ENCODE measurements around the gene BRICD5.

DNA sequence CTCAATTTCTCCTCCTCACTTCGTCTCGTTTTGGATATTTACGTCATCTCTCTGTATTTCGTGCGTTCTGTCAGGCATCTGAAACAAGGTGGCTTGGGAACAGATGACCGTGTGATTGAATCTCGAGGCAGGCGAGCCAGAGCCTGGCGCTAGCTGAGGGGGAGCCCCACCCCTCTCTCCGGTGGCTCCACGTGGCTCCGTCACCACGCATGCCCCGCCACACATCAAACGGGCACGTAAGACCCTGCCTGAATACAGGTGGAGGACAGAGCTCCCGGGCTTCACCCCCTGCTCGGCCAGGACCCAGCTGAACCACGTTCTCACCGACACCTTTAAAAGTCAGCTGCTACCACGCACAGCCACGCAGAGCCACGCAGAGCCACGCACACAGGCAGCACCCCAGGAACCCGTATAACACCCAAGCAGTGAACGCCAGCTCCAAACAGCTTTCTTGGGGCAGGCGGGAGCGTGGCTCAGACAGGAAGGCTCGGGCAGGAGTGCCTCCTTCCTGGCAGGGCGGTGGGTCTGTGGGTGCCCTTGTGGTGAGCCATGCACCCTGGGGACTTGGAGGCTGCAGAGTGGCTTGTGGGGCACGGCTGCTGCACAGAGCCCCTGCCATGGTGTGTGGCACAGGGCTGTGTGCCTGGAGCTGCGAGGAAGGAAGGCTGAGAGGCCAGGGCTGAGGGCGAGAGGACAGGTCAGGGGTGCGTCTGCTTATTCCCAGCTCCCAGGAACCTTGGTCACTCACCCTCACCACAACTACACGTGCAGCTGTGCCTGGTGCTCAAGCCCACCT is 4.4 kb downstream of the TMEM204 start:
- PRO-cap, result no peak

DNA sequence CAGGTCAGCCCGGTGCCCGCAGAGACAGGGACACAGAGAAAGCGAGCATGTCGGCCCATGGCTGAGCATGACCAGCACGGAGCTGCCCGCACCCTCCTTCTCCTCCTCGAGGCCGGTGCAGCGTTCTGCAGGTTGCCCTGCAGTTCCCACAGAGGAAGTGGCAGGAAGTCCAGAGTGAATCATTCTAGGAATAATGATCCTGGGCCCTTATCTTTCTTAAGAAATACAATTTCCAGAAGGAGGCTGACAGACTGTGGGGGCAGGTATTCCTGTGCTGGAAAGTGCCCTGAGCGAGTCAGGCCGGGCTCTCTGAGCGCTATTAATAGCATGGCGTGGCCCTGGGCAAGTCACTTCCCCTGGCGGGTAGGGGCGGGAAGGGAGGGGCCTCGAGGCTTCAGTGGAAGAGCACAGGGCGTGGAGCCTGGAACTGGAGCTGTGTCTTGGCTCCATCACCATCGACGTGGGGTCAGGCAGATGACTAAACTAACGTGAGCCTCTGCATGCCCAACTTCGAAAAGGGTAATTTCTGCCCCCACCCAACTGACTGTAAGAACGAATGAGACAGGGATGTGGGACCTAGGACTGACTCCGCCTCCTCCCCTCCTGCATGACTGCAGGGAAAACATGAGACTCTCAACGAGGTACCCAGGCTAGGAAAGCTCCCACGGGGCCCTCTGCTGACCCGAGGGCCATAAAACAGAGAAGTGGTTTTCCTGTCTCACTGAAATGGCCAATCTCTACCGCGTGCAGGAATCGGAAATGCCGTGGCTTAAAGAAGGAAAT is 9.8 kb downstream of the TMEM204 start:
- PRO-cap, result bidirectional peak, plus-strand start at position 380 of the sequence, minus-strand start at position 127 of the sequence

DNA sequence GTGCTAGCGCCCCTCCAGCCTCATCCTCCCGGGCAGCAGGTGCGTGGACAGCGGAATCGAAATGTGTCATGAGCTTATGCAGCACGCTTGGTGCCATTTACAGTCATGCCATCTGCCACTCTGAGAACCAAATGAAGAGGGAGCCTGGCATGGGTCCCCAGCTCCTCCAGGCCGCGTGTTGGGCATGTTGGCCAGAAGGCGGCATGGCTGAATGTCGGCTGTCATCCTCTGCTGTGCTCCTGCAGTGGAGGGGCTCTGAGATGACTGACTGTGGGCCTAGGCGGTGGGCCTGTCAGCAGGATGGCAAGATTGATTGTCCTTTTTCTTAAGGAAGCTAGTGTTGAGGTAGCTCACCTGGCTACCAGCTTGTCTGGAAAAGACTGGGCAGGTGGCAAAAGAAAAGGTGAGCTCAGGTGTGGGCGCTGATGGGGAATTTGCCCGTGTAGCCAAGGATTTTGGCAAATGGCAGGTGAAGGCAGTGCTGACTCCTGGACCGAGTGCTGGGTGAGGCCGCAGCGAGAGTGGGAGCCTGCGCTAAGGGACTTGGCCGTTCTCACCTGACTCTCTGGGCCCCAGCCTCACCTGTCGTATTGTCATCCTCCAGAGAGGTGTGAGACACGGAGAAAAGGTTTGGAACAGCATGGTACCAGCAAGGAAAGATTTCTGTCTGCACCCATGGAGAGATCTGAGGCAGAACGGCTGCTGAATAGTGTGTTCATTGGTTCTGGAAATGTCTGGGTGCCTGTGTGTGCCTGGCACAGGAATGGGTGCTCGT is 31.7 kb downstream of the CRAMP1 start:
- PRO-cap, result no peak

DNA sequence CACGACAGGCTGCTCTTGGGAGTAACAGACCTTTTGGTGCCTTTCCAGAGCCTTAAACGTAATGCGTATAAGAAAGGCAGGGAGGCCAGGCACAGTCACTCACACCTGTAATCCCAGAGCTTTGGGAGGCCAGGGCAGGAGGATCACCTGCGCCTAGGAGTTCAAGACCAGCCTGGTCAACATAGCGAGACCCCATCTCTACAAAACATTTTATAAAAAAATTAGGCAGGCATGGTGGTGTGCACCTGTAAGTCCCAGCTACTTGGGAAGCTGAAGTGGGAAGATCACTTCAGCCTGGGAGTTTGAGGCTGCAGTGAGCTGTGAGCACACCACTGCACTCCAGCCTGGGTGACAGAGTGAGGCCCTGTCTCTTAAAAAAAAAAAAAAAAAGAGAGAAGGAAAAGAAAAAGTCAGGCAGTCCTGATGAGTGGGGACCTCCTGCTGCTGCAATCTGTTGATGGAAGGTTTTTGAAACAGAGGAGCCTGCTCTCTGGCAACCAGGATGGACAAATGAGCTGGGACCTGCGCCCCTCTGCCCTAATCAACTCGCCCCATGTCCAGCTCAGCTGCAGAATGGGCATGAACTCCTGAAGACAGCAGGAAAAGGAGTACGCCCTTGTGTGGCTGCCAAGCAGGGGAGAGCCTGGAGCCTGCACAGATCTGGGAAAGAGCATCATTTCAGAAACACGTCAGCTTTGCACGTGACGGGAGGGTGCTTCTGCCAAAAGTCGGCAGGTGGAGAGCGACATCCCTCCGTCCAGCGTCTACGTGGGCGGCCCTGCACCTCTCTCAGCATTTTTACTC is 18.8 kb downstream of the NME3 start:
- PRO-cap, result no peak

GRCh38 chr16:1763494-1764398 is 7.6 kb downstream of the NME3 start:
- PRO-cap, result no peak

DNA sequence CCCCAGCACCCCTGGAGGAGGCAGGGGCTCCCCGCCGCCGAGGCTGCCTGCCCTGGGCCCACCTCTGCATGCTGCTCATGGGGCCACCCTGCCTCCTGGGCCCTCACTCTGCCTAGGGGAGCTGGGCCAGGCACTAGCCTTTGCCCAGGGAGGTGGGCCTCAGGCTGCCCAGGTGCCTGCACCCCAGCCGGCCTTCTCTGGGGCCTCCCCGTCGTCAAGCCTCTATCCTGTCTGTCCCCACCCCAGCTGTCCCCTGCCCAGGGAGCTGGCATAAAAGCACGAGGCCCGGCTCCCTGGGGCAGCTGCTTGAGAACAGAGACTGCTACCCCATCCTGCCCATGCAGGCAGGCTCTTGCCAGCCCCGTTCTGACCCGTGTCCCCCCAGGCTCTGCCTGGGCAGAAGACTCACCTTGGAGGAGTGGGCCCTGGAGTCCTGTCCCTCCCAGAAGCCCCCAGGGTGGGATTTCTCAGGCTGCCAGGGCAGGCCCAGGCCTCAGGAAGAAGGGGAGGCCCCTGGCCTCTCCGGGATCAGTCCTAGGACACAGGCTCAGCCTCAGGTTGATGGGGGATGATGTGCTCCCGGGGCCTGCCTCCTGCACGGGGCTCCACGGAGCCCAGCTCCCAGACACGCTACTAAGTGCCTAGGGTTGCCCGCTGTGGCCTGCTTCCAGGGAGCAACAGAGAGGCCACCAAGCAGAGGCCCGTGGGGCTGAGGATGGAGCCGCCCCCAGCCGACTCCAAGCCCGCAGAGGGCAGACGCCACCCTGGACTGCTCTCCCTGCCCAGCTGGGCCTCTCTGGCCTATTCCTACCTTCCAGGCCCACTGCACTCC is 2.0 kb downstream of the NME3 start:
- PRO-cap, result no peak

DNA sequence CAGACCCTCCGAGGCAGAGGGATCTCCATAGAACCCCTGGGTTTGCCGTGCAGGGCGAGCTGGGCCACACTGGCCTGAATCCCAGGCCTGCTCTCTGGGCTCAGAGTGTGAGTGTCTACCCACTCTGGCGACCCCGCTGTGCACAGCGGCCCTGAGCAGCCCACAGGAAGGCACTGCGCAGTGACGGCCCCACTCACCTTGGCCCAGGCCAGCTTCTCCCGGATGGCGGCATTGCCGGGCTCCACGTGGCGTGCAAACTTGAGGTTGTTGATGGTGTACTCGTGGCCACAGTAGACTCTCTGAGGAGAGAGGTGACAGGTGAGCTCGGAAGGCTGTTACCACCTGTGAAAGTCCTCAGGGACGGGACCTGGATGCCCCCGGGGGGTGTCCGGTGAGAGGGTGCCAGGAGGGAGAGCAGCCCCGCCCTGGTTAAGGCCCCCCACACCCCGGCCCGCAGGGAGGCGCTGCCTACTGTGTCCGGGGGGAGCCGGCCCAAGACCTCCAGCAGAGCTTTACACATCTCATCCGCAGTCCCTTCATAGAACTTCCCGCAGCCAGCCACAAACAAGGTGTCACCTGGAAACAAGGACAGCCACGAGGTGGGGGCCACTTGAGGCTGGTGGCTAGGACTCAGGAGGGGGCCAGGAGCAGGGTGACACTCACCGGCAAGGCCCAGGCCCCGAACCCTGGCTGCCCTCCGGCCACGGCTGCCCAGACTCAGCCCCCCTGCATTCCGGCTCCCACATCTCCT is 9.8 kb downstream of the HAGH start:
- PRO-cap, result no peak

- PRO-cap, result no peak
Observed at GRCh38 chr16:1941229-1941471, 1.8 kb downstream of the MSRB1 start.

- PRO-cap, result no peak
Observed at GRCh38 chr16:1963577-1963771, 1.2 kb downstream of the RPS2 start.

DNA sequence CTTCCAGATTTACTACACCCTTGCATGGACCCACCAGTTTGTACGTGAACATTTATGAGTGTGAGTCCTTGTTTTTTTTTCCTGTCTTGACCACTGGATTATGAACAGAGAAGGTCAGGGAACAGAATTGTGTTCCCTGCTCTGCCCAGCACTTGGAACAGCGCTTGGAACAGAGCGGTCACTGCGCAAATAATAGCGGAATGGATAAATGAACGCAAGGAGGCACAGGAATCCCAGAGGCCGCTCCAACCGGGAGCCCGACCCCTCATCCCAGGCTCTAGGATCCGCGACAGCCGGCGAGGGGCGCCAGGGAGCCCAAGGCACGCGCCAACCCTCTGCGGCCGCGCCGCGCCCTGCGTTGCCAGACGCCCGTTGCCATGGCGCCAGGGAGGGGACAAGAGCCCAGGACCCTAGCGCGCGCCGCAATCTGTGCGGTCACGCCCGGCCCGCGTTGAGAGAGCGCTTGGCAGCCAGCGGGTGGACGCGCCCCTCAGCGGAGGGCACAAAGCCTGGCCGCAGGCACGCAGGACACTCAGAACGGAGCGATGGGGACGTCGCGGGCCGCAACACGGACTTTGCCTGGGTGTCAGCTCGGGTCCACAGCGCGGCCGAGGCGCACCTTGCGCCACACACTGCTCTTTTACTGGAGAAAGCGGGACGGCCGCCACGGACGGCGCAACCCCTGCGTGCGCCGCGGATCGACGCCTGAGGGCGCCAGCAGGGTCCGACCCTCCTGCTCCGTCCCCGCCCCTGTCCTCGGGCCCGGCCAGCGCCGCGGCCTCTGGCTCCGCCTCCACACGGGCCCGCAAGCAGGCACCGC is 532 bp upstream of the GFER start:
- PRO-cap, result unidirectional peak, plus-strand start at position 454 of the sequence; unidirectional peak, plus-strand start at position 535 of the sequence; bidirectional peak, plus-strand start outside the sequence, minus-strand start at position 752 of the sequence

GRCh38 chr16:1992330-1993230 is 2.8 kb downstream of the SYNGR3 start:
- PRO-cap, result bidirectional peak, plus-strand start at chr16:1992486, minus-strand start at chr16:1992209

- PRO-cap, result unidirectional peak, plus-strand start at chr16:2008790; unidirectional peak, plus-strand start at chr16:2009110
Observed at GRCh38 chr16:2008581-2009259, 10.9 kb upstream of the NPW start.

- PRO-cap, result no peak
Observed at GRCh38 chr16:2029843-2030288, 3.2 kb downstream of the NHERF2 start.

GRCh38 chr16:2032900-2033827 is 6.5 kb downstream of the NHERF2 start:
- PRO-cap, result bidirectional peak, plus-strand start at chr16:2033294, minus-strand start at chr16:2033031

DNA sequence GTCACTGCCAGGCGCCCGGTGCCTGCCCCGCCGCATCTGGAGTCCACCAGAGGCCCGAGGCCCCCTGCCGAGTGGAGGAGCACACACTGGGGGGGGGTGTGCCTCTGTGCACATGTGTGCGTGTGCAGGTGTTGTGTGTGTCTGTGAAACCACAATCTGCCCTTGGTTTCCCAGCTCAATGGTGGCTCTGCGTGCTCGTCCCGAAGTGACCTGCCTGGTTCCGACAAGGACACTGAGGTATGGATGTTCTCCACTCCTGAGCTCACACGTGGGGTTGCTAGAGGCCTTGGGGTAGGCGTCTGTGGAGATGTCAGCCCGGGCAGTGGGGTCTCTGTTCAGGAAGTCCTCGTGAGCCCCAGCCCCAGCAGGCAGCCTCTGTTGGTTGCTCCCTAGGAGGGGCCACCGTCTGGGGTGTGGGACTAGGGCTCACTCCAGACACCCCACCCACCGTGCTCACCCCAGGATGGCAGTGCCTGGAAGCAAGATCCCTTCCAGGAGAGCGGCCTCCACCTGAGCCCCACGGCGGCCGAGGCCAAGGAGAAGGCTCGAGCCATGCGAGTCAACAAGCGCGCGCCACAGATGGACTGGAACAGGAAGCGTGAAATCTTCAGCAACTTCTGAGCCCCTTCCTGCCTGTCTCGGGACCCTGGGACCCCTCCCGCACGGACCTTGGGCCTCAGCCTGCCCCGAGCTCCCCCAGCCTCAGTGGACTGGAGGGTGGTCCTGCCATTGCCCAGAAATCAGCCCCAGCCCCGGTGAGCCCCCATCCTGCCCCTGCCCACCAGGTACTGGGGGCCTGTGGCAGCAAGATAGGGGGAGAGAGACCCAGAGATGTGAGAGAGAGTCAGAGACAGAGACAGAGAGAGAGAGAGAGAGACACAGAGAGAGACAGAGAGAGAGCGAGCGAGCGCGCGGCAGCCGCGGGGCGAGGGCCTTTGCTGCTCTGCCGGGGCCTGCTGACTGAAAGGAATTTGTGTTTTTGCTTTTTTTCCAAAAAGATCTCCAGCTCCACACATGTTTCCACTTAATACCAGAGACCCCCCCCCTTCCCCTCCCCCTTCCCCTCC is 9.9 kb downstream of the NTHL1 start:
- PRO-cap, result no peak

- PRO-cap, result bidirectional peak, plus-strand start at chr16:2042354, minus-strand start at chr16:2042196
Observed at GRCh38 chr16:2041907-2042485, 5.6 kb downstream of the NTHL1 start.

DNA sequence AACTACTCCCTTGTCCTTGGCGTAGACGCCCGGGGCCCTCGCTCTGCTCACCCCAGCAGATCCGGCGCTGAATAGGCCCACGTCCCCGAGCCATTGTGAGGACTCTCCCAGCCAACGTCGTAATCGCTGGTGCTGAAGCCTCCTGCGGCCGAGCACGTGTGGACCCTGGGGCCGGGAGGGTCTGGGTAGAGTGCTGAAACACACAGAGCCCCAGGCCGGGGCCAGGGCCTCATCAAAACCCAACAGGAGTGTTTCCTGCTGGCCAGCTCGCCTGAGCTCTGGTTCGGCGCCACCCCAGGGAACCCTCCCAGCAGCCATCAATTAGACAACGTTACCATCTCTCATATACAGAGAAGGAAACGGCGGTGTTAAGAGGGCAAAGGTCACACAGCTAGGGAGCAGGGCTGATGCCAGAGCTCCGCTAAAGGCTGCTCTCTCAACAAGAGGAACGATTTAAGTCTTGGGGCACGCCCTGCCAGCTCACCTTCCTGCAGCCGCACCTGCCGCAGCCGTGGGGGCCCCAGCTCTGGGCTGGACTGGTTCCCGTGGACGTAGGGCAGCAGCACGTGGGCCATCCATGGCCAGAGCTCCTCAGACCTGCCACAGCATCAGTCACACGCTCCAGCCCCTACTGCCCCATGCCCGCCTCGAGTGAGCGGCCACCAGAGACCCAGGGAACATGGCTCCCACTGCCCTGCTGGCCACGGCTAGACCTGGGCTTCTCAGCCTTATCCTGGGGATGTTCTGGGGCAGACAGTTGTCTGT is 43.5 kb downstream of the PKD1 start:
- PRO-cap, result no peak

GRCh38 chr16:2152950-2153703 is 2.5 kb upstream of the TRAF7 start:
- PRO-cap, result no peak

DNA sequence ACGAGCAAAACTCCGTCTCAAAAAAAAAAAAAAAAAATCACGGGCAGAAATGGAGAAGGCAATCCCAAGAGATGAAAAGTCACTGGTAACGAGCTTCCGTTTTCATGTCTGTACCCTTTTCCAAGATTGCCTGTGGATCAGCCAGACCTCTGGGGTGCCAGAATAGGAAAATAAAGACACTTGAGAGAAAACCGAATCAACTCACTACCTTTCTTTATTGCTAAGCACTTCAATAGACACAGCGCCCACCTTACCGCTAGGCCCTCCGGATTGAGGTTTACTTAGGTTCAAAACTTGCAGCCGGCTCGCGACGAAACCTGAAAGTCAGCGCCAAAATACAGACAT is 1.0 kb upstream of the TRAF7 start:
- PRO-cap, result no peak

GRCh38 chr16:2210403-2211287 is at the start of gene BRICD5:
Gene BRICD5 (minus strand): TSS chr16:2210863.
- PRO-cap, result no peak